Epithelial cell of prostate (primary cell): ENCODE measurements around the gene ANKRD30B.

DNA sequence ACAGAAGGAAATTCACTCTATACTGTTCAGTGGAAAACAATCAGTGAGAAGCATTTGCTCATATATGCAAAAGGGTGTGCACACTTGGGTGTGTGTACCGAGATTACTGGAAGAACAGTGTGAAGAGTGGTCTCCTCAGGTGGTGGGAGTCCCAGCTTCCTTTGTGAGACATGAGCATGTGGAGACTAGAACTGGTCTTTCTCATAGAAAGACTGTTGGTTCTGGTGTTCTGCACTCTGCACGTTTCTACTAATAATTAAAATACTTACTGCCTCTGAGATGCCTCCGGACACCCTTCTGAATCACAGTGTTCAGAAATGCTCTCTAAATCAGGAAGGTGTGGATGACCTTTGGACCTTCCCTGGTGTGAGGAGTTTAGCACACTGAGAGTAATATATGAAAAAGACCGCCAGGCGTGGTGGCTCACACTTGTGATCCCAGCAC, 185.0 kb downstream of the FAM210A start:
- RRBS: no CpG with 5 or more reads among the region's 5 CpGs

DNA sequence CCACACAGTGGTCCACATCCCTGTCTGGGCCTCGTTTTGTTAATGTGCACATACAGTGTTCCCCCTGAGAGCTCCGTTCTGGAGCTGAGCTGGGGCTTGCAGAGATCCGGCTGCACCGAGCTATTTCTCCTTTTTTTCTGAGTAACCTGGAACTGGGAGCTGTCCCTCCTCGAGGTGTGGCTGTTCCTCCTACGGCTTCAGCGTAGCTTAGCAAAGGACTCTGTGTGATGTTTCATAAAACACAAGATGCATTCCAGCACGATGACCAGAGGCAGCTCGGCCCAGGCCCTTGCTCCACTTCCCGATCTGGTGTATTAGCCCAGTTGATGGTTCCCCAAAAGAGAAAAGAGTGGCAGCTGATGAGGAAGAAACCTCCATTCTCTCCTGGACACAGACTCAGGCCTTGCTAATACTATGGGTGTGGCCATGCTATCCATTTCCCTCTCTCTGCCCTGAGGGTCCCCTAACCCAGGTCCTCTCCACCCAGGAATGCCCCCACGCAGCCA, 103.0 kb downstream of the FAM210A start:
- RRBS: no CpG with 5 or more reads among the region's 11 CpGs

- RRBS: no CpG with 5 or more reads among the region's 9 CpGs
Observed at GRCh38 chr18:13761884-13762412, 35.5 kb downstream of the RNMT start.

DNA sequence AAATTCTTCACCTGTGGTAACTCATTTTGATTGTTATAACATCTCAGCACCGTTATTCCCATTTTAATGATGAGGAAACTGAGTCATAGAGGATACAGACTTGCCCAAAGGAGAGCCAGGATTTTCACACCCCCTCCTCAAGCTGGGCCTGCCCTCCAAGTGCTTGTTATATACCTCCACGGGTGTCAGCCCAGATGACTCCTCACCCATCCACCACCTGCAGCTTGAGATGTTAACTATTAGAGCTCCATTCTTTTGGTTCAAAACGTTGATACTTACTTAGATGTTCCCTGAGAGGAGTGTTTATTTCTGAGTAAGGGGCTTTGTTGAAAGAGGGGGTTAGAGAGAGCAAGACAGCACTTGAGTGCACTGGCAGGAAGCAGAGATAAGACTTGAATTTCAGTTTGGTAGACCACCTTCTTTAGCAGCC, 37.1 kb downstream of the RNMT start:
- RRBS: no CpG with 5 or more reads among the region's 3 CpGs

GRCh38 chr18:13800973-13801488, 22.9 kb upstream of the MC5R start:
- RRBS: 2% methylated on average over 15 of the region's 34 CpGs

DNA sequence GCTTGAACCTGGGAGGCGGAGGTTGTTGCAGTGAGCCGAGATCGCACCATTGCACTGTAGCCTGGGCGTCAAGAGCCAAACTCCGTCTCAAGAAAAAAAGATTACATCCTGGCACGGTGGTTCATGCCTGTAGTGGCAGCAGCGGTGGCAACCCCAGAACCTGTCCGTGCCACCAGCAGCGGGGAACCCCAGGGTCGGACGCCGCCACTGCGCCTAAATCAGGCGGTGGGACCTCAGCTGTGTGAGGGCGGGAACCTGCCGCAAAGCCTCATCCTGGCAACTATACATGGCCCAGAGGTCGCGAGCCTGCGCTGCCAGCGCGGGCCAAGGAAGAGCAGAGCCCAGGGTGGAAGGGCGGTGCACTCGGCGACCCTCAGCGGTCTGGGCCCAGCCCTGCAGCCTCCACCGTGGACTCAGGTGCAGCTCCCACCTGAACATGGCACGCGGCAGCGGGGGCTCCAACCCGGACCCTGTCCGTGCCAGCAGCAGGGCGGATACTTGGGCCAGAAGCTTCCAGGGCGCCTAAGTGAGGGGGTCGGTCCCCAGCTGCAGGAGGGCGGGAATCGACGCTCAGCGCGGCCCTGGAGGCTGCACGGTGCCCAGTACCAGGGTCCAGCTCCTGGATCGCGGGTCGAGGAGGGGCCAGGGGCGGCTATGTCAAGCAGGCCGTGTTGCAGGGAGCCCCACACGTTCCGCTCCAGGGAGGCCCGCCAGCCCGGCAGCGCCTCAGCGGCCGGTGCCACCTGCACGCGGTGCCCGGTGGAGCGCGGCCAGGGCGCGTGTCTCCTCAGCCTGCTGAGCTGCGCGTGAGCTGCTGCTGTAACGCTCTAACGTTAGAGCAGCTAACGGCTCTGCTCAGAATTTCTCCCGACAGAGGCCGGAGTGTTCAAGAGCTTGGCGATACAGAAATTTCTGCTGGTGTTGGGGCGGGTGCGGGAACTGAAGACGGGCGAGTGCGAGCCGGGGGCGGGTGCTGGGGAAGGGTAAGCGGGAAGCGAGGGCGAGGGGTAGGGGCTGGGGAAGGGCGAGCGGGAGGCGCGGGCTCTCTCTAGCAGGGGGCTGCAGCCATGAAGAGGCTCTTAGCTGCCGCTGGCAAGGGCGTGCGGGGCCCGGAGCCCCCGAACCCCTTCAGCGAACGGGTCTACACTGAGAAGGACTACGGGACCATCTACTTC, at the start of gene ANKRD30B:
Gene ANKRD30B, plus strand, starts transcription at position 820 of the 1,175 bp plus-strand sequence.
- RRBS: 25% methylated on average over 12 of the region's 89 CpGs

- RRBS: no CpG with 5 or more reads among the region's 11 CpGs
Observed at GRCh38 chr18:21628966-21629970, 17.2 kb downstream of the SNRPD1 start.

- RRBS: 0% methylated on average over 5 of the region's 19 CpGs
Observed at GRCh38 chr18:21704866-21705115, 217 bp upstream of the ABHD3 start.

GRCh38 chr18:21843972-21844282, 103.3 kb downstream of the MIB1 start:
- RRBS: no CpG with 5 or more reads among the region's 3 CpGs

GRCh38 chr18:21852014-21852404, 111.4 kb downstream of the MIB1 start:
- RRBS: no CpG with 5 or more reads among the region's 1 CpG

DNA sequence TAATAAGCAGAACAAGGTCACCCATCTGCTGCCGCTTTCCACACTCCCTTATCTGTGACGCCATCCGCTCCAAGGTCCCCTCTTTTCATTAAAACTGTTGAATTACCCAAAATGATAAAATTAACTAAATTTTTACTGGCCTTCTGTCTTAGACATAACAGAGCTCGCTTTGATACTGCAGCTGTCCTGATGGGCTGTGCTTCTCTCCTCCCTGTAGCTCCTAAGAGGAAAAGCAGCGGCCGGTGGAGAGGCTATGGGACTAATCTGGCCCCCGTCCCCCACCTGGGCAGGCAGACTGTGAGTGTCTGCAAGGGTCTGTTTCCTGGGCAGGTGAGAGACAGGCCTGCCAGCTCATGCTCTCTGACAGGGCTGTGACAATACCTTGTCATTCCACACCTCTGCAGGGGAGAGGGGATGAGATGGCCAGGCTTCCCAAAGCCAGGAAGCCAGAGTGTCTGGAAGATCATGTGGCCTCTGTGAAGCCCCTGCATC, 142.6 kb upstream of the GATA6 start:
- RRBS: no CpG with 5 or more reads among the region's 7 CpGs

- RRBS: no CpG with 5 or more reads among the region's 4 CpGs
Observed at GRCh38 chr18:22032123-22032705, 137.2 kb upstream of the GATA6 start.

- RRBS: no CpG with 5 or more reads among the region's 9 CpGs
Observed at GRCh38 chr18:22110415-22110930, 58.9 kb upstream of the GATA6 start.

DNA sequence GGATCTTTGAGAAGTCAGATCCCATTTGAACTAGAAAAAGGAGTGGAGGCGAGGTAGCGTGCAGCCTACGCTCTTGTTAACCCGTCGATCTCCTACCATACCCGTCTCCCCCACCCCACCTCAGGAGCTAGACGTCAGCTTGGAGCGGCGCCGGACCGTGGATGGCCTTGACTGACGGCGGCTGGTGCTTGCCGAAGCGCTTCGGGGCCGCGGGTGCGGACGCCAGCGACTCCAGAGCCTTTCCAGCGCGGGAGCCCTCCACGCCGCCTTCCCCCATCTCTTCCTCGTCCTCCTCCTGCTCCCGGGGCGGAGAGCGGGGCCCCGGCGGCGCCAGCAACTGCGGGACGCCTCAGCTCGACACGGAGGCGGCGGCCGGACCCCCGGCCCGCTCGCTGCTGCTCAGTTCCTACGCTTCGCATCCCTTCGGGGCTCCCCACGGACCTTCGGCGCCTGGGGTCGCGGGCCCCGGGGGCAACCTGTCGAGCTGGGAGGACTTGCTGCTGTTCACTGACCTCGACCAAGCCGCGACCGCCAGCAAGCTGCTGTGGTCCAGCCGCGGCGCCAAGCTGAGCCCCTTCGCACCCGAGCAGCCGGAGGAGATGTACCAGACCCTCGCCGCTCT, 1.7 kb downstream of the GATA6 start:
- RRBS: 7% methylated on average over 24 of the region's 64 CpGs

- RRBS: no CpG with 5 or more reads among the region's 5 CpGs
Observed at GRCh38 chr18:22175879-22176368, 6.5 kb downstream of the GATA6 start.

DNA sequence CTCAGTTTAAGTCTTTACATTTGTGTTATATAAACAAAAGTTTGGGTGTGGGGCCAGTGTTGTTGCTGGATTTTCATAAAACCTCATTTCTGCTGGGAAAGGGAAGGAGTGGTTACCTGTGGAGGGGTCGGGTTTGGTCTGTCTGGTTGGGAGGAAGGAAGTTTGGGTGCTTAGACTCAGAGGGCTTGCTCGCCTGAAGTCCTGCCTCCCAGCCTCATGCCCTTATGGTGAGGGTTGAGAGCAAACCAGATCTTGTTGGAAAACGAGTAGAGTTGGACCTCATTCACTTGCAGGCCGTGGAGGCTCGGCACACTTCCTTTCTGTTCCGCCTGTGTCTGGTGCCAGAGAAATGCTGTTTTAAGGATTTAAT, 29.5 kb downstream of the GATA6 start:
- RRBS: no CpG with 5 or more reads among the region's 6 CpGs

GRCh38 chr18:22241395-22242548, 72.4 kb downstream of the GATA6 start:
- RRBS: no CpG with 5 or more reads among the region's 16 CpGs

GRCh38 chr18:22347670-22348438, 69.9 kb downstream of the CTAGE1 start:
- RRBS: no CpG with 5 or more reads among the region's 21 CpGs

DNA sequence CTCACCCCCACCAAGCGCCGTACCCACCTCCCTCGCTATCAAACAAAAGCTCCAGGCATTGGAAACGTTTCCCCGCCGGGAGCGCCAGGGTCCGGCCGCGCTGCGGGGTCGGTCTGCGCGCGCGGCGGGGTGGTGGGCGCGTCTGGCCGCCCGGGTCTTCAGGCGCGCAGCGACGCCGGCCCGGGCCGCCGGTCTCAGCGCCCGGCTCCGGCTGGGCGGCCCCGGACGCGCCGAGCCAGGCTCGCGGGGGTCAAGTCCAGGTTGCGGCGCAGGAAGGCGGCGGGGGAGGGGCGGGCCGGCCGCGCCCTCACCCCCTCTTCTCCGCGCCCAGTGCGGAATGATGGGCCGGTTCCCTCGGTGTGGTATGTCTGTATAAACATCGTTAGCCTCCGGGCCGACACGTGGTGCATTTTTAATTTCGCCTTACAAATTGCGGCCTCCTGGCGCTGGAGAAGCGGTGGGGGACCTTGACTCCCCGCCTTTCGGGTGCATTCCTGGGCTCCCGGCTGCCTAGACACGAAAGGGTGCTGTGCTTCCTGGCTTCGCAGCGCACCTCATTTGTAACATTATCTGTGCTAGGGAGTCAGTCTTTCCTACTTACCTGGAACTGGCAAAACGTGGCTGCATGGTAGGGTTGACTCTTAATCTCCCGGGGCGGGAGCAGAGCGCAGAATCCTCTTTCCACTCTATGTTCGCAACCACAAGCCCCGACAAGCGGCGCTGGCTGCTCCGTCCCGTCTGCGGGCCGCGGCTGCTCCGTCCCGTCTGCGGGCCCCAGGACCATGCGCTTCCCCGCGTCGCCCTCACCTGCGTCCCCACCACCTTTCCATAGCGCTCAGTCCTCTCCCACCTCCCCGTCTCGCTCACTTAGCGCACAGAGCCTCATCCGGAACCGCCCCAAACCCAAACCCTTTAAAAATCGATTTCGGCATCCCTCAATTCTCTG, 69.0 kb downstream of the CTAGE1 start:
- RRBS: 1% methylated on average over 39 of the region's 95 CpGs

DNA sequence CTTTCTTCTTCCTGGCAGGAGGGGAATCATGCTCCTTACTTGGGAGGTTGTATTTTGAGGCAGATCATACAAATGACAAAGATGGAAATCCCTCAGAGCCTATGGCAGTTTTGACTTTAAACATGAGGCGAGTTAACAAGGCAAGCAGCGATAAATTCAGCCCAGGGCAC, 68.4 kb downstream of the CTAGE1 start:
- RRBS: no CpG with 5 or more reads among the region's 2 CpGs